Tibial artery (tissue), 1 donor: ENCODE measurements around the genes COL9A3 and SLC17A9.

DNA sequence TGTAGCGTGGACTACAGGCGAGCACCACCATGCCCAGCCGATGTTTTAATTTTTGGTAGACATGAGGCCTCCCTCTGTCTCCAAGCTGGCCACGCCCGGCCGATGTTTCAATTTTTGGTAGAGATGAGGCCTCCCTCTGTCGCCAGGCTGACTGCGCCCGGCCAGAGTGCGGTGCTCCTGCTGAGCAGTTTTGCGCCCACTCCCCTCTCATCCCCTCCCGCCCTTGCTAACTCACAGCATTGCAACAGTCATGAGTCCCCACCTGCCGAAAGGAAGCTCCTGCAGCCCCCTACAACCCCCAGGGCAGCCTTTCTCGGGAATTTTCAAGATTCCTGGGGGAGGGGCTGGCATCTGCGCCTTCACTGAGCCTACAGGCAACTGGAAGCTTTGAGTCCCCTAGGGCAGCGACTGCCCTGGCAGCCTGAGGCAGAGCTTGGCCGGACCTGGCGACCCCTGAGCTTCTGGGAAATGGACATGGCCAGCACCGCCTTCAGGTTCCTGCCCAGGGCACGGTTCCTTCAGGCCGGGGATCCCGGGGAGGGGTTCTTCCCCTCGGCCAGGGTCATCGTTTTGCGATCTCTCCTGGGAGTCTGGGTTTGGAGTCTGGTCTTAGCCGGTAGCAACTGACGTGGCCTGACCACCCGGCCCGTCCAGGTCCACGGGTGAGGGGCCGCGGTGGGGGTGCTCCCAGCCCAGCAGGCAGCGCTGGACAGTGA lies 868 bp upstream of the COL9A3 start:
- PRO-cap, result no peak

GRCh38 chr20:62816892-62817922 lies at the start of gene COL9A3:
Gene COL9A3 (plus strand): TSS chr20:62817050.
- PRO-cap, result no peak

GRCh38 chr20:62852679-62853196 lies 8.9 kb downstream of the TCFL5 start:
- PRO-cap, result no peak

GRCh38 chr20:62857926-62858383 lies 3.7 kb downstream of the TCFL5 start:
- PRO-cap, result no peak

- PRO-cap, result no peak
Measured at GRCh38 chr20:62872234-62872604, 10.6 kb upstream of the TCFL5 start.

GRCh38 chr20:62875404-62876027 lies 13.9 kb upstream of the TCFL5 start:
- PRO-cap, result bidirectional peak, plus-strand start at chr20:62875803, minus-strand start at chr20:62875707

DNA sequence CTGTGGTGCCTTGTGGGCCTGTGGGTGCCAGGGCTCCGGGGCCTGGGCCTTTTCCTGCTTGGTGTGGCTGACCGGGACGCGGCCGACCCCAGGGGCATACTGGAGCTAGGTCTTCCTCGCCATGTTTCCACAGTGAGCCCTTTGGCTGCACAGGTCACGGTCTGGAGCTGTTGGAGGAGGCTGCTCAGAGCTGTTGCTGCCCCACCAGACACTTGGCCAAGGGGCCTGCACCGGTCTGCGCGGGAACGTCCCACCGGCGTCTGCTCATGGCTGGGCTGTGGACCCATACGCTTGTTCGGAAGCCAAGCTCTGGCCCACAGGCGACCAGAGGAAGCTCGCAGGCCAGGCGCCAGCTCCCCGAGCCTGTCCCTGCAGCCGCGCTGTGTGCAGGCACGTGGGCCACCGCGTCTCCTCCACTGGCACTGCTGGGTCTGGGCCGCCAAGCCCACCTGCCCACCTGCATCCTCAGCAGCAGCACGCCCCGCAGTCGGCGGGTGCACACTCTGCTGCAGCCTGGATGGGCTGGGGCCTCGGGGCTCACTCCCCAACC lies 15.3 kb upstream of the TCFL5 start:
- PRO-cap, result bidirectional peak, plus-strand start at position 327 of the sequence, minus-strand start at position 221 of the sequence

GRCh38 chr20:62885997-62886715 lies 24.5 kb upstream of the TCFL5 start:
- PRO-cap, result no peak

DNA sequence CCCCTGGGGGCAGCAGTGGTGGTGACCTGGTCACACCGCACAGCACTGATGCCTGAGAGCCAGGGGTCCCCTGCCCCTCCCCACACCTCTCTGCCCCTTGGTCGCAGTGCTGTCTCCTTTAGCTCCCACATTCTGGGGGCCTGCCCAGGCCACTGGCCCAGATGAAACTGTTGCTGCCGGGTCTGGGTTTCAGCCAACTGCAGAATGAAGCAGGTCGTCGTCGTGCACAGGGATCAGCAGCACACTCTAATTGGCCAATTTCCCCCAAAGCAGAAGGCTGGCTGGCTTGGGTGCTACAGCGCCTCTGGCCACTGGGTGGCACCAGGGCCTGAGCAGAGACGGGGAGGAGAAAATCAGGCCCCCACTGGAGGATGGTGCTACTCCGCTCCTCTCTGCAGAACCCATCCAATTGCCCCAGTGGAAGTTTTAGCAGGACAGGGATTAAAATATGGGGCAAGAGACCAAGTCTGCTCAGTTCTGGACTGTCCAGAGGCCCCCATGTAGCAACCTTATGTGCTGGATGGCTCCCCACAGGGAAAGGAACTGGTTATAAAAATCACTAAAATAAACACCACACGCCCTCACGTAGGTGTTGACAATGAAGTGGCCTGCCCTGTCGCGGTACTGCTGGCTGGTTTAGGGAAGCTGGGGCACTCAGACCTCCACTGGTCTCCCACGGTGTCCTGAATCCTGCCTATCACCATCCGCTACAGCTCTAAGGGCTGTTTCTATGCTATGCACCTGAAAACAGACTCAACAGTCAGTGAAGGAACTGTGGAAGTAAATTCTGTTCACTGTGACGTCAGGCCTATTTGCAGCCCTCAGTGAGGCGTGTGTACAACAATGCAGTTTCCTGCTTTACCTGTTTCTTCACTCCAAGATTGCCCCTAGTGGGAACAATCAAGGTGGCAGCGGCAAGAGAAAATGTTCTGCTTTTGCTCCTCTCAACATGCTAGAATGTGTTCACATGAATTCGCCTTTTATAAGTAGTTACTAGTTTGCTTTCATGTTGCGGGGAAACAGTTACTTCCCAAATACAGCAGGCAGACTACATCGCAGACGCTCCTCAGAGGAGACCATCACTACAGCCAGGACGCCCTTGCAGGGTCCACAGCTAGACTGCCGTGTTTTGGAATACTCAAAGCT lies 25.8 kb downstream of the DIDO1 start:
- PRO-cap, result unidirectional peak, minus-strand start at position 245 of the sequence

- PRO-cap, result no peak
Measured at GRCh38 chr20:62906939-62907622, 19.2 kb downstream of the DIDO1 start.

DNA sequence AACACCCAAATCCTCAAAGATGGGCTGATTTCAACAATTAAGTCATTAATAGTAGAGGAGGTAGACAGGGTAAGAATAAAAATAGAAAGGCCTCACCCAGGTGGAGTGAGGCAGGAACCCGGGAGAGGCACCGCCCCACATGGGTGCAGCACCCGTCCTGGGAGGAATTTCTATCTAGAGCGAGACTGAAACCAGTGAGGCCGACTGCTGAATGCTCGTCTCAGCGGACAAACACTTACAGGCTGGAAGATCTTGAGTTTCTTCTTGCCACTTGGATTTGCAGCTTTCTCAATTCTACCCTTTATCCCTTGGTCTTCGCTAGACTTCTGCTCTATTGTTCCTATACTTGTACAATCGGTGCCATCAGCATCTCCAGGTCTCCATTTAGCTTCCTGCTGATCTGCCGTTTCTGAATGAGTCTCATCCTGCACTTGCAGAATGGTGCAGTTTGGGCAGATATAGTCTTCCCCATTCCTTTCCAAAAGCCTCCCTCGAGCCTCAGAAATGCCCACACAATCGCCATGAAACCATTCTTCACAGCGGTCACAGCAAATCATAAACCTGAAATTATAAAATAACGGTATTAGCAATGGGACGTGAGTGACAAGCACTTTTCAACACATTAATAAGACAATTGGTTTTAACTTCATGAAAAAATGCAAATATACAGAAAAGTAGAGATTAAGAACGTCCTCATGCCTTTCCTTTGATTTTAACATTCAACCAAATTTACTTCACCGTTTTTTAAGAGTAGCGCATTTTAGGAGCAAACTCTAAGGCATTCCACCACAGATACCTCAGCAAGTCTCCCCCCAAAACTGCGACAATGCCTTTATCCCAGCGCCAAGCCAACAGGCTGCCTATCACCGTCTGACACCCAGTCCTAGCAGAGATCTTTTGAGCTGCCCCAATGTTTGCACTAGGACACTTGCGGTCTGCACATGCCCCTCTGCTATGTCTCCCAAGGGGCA lies 16.6 kb downstream of the DIDO1 start:
- PRO-cap, result no peak

GRCh38 chr20:62925348-62926365 lies 648 bp downstream of the DIDO1 start:
- PRO-cap, result bidirectional peak, plus-strand start at chr20:62925671, minus-strand start at chr20:62925603; bidirectional peak, plus-strand start at chr20:62925828, minus-strand start at chr20:62925736; unidirectional peak, minus-strand start at chr20:62926209

- PRO-cap, result bidirectional peak, plus-strand start at chr20:62952766, minus-strand start at chr20:62952593
Measured at GRCh38 chr20:62952296-62953172, at the start of gene SLC17A9. Gene SLC17A9 (plus strand): TSS chr20:62952709.

DNA sequence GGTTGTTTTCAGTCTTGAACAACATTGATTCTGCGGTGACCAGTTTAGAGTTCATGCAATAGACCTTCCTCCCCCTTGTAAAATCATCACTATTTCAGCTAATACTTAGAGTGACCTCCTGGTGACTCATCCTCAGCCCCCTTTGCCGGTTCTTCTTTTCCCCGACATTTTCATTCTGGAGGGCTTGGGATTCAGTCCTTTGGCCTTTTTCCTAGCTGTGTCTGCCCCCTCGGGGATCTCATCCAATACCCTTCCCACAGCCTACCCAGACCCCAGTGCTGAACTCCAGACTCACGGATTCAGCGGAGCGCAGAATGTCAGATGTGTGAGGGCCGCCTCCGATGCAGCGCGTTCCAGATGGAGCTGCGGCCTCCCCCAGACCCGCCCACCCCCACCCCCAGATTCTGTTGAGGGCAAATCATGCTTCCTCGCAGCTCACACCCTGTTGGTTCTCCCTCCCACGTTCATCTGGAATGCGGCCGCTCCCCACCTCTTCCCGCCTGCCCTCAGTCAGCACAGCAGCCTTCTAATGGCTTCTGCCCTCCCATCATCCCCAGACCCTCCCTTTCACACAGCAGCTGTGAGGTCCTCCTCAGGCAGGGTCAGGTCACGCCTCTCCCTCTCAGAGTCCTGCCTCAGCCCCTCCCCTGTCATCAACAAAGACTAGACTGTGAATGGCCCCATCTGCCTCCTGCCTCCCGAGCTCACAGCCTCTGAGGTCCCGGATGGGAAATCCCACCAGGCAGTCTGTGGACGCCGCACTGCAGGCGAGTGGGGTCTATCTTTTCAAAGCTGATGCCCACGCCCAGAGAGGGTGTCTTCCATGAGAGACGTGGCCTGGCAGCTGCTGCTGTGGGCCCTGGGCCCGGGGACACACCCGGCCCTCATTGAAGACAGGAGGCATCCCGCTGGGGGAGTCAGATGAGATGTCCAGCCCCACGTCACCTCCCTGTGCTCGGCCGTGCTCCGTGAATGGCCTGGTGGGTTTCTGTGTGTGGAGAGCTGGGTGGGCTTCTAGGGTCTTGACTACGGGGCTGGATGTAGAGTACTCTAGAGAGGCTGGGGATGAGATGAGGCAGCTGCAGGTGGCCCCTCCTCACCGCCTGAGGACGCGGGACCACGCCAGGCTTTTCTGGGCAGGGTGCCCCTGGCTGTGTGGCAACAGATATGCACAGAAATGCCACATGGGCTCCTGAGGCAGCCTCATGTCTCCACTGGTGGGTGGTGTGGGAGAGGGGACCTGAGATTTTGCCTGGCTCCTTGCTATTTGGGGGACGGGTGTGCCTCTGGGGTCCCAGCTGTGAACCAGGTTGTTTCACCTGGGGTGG lies 8.0 kb upstream of the BHLHE23 start:
- PRO-cap, result no peak

GRCh38 chr20:63194152-63194599 lies 21.8 kb downstream of the YTHDF1 start:
- PRO-cap, result no peak

- PRO-cap, result no peak
Measured at GRCh38 chr20:63252920-63254052, 977 bp downstream of the NKAIN4 start.

GRCh38 chr20:63283797-63284088 lies 9.2 kb upstream of the COL20A1 start:
- PRO-cap, result no peak

DNA sequence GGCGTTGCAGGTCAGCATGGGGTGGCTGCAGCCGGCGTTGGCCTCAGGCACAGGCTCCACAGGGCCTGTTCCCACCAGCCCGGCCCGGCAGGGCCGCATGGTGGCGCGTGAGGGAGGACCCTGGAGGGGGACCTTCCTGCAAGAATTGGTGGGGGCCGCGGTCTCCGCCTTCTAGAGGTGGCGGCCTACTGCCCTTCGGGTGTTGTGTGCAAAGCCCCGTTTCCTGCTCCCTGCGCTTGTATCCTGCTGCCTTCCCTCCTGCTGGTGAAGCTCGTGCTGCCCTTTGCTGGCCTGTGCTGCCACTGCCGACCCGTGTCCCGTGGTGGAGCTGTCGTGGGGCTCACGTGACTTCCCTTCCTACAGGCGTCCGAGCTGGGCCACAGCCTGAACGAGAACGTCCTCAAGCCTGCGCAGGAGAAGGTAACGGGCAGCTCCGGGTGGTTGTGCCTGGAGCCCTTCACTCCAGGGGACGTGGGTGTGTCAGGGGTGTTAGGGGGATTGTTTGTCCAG lies 8.4 kb upstream of the COL20A1 start:
- PRO-cap, result no peak

GRCh38 chr20:63353639-63354235 lies 7.4 kb downstream of the CHRNA4 start:
- PRO-cap, result no peak

GRCh38 chr20:63379981-63380408 lies 18.8 kb upstream of the CHRNA4 start:
- PRO-cap, result no peak